Hematopoietic multipotent progenitor cell (in vitro differentiated cells): ENCODE measurements around the genes SNX27, CELF3, RORC and C2CD4D.

DNA sequence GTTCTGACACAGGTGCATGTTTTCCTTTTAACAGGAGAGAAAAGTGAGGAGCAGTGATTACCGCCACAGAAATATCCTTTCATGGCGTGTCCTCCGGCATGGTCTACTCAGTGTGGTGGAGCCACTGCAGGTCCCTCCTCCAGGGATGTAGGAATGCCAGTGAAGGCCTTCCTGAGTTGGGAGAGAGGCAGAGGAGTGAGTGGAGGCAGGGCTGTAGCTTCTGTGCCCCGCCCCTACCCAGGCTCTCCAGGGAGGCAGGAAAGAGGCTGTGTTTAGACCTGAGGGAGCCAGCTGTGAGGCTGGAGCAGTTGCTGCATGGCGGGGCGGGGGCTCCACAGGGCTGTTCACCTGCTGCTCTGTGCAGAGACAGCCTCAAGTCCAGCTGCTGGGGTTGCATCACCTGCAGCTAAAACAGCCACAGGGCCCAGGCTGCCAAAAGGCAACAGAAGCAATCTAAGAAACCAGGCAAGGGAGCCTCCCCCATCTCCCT, 904 bp upstream of the ANXA9 start:
- CAGE, long polyA plus RNA, result no peak

- CAGE, long polyA plus RNA, result no peak
These were observed 801 bp downstream of the BNIPL start for GRCh38 chr1:151037078-151037696.

GRCh38 chr1:151058126-151059086, 1.0 kb downstream of the CDC42SE1 start:
- CAGE, long polyA plus RNA, result no peak

- CAGE, long polyA plus RNA, result no peak
These were observed 739 bp downstream of the MLLT11 start for GRCh38 chr1:151060800-151061471.

DNA sequence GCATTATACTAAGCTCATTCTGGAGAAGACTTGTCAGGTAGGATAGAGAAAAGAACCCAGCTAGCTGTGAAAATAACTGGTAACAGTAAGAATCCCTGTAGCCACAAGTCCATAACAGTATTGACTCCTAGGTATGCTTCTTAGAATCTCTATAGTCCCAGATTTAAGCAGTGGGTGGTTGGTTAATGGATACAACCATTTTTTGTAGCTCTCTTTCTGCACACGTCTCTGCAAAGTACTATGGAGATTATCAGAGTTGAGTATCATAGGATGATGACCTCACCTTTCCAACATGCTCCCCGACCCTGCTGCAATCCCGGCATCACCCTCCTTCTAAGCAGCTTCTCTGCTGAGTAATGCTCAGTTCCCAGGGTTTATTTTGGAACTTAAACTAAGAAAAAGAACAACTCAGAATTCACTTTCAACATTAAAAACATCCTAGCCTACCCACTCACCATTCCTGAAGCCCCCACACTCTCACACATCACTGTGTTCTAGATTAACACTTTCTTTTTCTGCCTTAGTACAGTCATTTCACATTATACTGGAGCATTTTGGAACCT, 2.6 kb downstream of the MLLT11 start:
- CAGE, long polyA plus RNA, result no peak

- CAGE, long polyA plus RNA, result no peak
These were observed 1.3 kb upstream of the SEMA6C start for GRCh38 chr1:151147605-151148192.

DNA sequence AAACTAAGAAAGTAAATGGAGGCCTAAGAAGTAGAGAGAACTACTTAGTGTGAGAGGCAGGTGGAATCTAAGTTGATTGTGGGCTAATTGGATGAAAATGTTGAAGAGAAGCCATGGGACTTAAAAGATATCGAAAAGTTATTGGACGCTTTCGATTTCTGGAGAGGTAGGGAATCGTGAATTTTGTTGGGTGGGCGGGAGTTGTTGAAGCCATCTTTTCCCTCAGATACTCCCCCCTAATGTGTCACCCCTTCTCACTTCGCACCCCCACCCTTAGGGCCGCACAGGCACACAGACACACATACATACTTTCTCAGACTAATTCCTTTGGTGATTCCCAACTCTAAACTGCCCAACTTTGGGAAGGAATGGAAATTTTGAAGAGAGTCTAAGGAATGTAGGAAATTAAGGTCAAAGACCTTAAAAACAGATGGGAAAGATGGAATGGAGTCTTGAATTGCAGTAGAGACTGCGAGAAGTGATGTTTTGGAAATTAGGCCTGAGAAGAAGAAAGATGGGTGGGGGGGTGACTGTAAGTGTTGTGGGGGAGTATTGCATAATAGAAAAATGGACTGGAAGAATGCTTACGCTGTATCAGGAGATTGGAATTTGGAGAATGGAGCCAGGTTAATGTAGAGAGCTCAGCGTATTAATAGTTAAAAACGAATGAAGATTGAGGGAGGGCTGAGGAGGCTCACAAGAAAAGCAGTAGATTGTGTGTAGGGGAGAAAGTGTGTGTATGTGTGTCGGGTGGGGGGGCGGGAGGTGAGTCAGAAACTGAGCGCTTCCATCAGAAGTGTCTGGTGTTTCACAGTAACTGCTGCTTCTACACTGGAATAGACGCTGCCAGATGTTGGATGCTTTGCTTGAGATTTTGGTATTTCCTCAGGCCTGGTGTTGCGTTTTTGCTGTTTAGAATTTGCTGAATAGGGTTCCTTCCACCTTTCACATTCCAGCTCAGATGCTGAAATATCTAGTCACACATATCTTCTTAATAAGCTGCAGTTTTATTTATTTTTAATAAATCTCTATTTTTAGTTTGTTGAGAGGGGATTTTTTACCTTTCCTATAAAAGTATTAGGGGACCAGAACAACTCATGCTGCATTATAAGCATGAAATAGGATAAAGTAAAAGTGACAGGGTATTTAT, 1.7 kb downstream of the PIP5K1A start:
- CAGE, long polyA plus RNA, result no peak

GRCh38 chr1:151286966-151287701, 5.0 kb downstream of the ZNF687 start:
- CAGE, long polyA plus RNA, result no peak

GRCh38 chr1:151368036-151369122, 4.1 kb downstream of the SELENBP1 start:
- CAGE, long polyA plus RNA, result no peak

DNA sequence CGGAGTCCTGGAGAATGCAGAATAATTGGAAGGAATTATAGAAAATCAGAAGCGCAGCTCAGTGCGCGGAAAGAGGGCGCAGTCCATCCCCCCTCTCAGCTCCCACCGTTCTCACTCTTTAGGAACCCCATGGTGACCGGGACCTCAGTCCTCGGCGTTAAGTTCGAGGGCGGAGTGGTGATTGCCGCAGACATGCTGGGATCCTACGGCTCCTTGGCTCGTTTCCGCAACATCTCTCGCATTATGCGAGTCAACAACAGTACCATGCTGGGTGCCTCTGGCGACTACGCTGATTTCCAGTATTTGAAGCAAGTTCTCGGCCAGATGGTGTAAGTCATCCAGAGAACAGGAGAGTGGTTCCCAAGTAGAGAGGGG, 473 bp downstream of the PSMB4 start:
- CAGE, long polyA plus RNA, result no peak

DNA sequence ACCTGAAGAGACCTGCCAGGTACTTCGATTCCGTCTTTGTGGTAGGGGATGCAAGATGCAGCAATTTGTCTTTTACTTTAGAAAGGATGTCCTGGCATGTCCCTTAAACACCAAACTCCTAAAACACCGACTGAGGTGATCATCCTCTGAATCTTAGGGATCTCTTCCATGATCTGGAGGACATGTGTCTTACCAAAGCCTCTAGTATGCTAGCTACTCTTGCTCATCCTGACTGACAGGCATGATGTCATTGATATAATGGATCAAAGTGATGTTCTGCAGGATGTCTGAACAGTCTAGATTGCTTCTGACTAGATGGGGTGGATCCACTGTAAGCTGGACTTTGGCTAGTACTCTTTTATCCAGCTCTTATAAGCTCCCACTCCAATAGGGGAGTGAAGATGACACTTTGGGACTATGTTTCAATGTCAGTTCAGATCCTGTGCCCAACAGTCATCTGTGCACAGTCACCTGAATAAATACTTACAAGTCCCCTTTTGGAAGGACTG, 11.3 kb upstream of the CGN start:
- CAGE, long polyA plus RNA, result no peak

- CAGE, long polyA plus RNA, result no peak
These were observed at the start of gene SNX27 for GRCh38 chr1:151611671-151612663. Gene SNX27 (plus strand): TSS chr1:151612050.

- CAGE, long polyA plus RNA, result no peak
These were observed 35.7 kb downstream of the CELF3 start for GRCh38 chr1:151680874-151681336.

DNA sequence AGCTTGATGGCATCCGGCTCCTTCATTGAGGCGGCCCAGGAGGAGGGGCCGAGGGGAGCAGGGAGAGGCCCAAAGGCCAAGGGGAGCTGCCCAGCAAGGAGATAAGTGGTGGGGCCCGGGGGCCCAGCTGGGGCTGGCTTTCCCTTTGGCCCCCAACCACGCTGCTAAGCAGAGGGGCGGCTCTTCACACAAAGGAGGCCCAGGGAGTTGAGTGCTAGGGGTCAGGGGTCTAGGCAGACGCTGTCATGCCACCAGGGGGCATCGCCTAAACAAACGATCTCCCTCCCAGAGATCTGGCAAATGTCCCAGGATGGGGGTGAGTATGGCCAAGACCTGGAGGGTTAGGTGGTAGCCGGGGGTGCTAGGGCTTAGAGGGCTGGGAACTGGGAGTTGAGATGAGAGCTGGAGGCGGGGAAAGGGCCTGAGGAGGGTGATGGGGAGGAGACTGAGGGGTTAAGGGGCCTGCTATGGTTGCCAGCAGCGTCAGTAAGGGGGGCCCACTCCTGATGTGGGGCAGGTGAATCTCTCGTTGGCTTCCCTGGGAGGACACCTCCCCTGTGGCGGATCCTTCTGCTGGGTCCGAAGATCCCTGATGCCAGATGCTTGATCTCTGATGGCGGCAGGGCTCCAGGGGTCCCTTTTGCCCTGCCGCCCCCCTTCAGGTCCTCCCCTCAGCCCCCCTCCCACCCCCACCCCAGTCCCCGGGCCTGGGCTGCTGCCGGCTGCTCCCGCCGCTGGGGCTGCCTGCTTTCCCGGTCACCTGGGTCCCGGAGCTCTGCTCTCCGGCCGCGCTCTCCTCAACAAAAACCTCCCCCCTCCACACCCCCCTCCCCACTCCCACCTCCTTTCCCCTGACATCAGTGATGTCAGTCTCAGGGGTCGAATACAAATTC, at the start of gene CELF3:
Gene CELF3 (minus strand): TSS at position 809 of the 893 bp plus-strand sequence.
- CAGE, long polyA plus RNA, result no peak

DNA sequence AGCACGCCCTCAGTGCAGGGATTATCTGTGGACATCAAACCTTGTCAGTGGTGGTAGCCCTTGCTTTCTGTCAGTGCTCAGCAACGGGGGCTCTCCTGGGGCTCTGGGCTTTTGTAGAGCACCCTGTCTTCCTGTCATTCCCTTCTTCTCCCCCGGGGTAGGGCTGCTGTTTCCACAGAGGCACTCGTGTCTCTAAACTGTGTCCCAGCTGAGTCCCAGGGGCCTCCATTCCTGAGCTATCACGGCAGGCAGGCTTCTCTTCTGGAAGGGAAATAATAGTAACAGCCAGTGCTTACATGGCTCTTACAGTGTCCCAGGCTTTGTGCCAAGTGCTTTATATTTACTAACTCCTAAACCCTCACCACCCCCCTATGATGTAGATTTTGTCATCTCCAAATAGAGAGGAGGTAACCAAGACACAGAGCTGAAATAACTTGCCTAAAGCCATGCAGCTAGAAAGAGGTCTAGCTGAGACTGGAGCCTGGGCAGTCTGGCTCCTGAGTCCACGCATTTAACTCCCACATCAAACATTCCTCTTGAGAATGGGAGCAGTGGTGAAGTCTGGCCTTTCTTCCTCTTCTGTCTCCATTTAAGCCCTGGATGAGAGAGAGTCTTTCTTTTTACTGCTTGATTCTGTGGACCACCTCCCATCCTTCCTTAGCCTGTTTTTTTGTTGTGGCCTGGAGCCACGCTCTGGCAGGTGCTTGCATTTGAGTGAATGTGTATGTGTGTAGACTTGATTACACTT, 1.5 kb upstream of the CELF3 start:
- CAGE, long polyA plus RNA, result no peak

GRCh38 chr1:151762140-151762641, 1.1 kb downstream of the MRPL9 start:
- CAGE, long polyA plus RNA, result no peak

GRCh38 chr1:151773673-151774091, 10.4 kb upstream of the MRPL9 start:
- CAGE, long polyA plus RNA, result no peak

GRCh38 chr1:151831406-151832157, at the start of gene RORC:
Gene RORC (minus strand): TSS chr1:151831802.
- CAGE, long polyA plus RNA, result no peak

- CAGE, long polyA plus RNA, result no peak
These were observed at the start of gene C2CD4D for GRCh38 chr1:151839468-151840461. Gene C2CD4D (minus strand): TSS chr1:151839820.

DNA sequence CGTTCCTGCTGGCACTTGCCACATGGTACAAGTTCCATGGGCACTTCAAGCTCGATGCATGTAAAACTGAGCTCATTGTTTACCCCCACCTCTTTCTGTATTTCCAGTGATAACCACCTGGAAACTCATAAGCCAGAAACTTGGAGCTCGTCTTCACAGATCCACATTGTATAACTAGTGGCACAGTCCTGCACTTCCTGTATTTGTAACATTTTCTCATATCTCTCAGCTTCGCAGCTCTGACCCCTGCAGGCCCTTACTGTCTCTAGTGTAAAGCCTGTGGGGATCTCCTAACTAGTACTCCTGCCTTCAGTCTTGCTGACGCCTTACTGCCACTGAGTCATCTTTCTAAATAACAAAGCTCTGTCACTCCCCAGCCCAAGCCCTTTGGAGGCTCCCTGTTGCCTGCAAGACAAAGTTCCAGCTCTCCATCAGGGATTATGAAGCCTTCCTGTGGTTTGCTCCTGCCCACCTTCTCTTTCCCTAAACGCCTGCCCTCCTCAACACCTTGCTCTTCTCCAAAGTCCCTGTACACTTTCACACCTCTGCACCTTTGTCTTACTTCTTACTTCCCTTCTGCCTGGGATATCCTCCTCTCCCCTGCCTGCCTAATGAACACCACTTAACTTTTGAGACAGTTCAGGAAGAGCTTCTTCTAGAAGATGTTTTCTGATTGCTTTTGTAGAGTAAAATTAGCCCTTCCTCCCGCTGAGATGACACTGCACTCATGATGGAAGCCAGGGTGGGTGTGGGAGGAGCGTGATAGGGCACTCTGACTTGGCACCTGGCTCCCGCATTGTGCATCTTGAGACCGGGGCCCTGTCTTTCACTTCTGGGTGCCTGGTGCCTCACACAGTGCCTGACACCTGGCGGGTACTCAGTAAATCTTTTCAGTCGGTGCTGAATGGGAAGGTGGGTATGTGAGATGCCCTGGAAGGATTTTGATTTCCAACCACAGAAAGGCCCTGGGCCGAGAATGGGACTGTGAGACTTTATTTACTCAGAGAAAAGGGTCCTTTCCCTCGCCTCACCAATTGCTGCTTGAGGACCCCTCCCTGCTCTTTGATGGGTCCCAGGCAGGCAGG, 6.8 kb upstream of the C2CD4D start:
- CAGE, long polyA plus RNA, result no peak